Breast epithelium (tissue), 2 donors: Measurements from ENCODE around the gene CD58.

- PRO-cap: no peak
- RAMPAGE, long total RNA, 2 experiments: no peak in any of the 2 experiments
Measured at GRCh38 chr1:116255019-116255297, 118.1 kb upstream of the ATP1A1 start.

GRCh38 chr1:116273504-116273867, 99.6 kb upstream of the ATP1A1 start:
- PRO-cap: no peak
- RAMPAGE, long total RNA, 2 experiments: no peak in any of the 2 experiments

- PRO-cap: no peak
- RAMPAGE, long total RNA, 2 experiments: no peak in any of the 2 experiments
Measured at GRCh38 chr1:116330041-116331357, 42.5 kb upstream of the ATP1A1 start.

DNA sequence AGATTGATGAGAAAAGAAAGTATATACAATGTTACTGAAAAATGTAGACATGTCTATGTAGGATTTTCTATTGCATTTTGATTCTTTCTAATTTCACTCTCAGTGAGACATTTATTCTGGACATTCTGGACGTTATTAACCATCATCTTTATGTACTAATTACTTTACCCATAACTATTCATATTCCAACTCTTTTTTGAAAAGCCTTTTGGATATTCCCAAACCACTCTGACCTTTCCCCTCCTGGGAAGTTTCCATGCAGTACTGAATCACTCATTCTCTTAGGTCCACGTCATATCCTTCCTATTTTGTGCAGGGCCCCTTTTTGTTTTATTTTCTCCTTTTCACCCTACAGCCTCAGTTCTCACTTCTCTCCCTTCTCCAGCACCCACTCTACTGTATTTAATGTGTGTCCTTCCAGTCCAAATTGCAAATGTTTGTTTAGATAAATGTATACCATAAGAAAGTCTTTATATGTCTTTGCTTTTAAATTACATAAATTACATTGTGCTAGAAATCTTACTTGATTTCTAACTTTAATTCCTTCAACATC, 16.4 kb upstream of the ATP1A1 start:
- PRO-cap: no peak
- RAMPAGE, long total RNA, 2 experiments: no peak in any of the 2 experiments

DNA sequence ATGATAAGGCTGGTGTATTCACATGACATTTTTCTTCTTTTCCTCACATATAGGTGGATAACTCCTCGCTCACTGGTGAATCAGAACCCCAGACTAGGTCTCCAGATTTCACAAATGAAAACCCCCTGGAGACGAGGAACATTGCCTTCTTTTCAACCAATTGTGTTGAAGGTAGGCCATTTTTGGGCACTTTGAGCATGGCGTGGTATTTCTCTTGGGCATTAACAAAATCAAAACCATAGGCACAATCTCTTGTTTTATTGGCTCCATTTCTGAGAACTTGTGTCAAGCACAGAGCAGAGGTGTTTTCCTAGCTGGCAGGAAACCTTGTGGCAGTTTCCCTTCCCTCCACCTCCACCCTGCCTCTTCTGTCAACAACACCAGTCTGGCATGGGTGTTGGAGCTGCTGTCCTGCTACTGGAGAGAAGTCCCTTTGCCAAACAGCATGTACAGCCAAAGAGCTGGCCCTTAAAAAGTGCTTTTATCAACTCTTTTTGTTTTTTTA, 15.9 kb downstream of the ATP1A1 start:
- PRO-cap: no peak
- RAMPAGE, long total RNA, 2 experiments: no peak in any of the 2 experiments

- PRO-cap: no peak
- RAMPAGE, long total RNA, 2 experiments: no peak in any of the 2 experiments
Measured at GRCh38 chr1:116391052-116391574, 18.1 kb downstream of the ATP1A1 start.

GRCh38 chr1:116399404-116400511, 26.7 kb downstream of the ATP1A1 start:
- PRO-cap: no peak
- RAMPAGE, long total RNA, 2 experiments: no peak in any of the 2 experiments

DNA sequence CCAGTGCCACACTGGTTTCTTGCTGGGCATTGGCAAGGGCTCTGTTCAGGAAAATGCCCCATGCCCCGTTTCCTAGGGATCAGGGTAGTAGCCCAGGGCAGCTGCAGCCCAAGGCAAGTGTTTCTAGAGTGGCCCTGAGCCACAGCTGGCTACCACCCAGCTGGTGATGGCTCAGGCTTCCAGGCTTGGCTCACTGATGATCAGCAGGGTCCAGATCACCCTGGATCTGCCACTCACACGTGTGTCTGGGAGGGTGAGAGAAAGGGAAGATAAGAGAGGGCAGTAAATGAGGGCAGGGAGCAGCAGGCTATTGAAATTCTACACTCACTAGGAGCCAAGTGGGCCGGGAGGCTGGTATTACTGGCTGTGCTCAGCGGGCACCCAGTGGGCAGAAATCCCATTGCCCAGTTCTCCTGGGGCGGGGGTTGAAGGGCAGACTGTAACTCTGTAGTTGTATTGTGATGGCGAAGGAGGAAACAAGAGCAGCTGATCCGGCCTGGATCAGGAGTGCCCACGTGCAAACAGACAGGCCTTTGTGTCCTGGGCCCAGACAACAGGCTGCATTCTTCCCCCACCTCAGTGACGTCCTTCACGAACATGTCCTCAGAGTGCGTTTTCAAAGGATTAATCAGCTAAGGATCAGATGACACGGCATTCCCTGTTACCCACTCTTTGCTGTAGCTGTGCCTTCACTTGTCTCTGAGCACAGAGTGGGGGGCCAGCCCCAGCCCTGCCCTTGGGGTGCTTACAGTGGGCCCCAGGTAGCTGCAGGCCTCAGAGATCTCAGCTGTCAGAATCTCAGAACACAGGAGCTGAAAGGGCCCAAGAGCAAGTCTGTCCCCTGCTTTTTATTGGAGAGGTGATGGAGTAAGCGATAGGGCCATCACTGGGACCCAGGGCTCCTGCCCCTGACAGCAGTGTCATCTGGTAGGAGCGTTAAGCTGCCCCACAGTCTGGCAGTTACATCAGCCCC, 60.4 kb downstream of the ATP1A1 start:
- PRO-cap: no peak
- RAMPAGE, long total RNA, 2 experiments: no peak in any of the 2 experiments

DNA sequence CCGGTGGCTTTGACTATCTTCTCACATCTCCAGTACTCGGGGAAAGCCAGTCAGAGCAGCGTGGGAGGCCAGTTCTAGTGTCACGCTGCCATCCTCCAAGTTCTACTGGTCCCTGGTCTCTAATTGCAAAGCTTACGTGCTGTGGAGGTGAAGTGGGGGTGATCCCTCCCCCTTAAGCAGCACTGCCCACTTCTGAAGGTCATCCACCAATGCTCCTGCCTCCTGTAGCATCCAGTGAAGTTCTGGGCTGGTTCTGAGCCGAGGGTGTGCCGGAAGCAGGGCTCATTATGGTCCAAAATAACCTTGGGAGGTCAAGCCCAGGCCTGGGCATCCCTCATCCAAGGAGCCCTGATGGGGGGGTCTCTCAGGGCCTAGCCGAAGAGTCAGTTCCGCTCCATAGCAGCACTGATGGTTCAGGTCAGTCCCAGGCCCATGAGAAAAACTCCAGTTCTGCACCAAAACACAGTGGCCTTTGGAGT, 94.9 kb downstream of the CD58 start:
- PRO-cap: no peak
- RAMPAGE, long total RNA, 2 experiments: no peak in any of the 2 experiments

GRCh38 chr1:116484946-116485445, 85.8 kb downstream of the CD58 start:
- PRO-cap: no peak
- RAMPAGE, long total RNA, 2 experiments: no peak in any of the 2 experiments

DNA sequence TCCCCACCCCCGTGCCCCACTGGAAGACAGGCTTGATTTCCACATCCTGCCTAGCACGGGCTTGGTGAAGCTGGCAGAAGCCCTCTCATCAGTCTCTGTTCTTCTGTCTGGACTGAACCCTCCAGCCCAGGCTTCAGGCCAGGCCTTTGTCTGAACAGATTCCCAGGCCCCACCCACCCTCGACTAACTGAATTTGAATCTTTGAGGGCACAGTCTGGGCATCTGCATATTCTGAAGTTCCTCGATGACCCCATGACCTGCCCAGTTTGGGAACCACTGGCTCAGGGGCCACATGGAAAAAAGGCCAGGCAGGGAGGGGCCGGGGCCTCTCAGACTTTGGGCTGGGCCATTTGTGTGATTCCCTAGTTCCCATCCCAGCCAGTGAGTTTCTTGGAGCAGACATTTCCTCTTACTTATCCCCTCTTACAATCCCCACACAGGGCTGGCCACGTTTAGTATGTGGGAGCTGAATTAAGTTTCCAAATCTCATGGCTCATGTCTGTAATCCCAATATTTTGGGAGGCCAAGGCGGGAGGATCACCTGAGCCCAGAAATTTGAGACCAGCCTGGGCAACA, 75.1 kb downstream of the CD58 start:
- PRO-cap: no peak
- RAMPAGE, long total RNA, 2 experiments: no peak in any of the 2 experiments

- PRO-cap: no peak
- RAMPAGE, long total RNA, 2 experiments: no peak in any of the 2 experiments
Measured at GRCh38 chr1:116557999-116558565, 12.7 kb downstream of the CD58 start.

DNA sequence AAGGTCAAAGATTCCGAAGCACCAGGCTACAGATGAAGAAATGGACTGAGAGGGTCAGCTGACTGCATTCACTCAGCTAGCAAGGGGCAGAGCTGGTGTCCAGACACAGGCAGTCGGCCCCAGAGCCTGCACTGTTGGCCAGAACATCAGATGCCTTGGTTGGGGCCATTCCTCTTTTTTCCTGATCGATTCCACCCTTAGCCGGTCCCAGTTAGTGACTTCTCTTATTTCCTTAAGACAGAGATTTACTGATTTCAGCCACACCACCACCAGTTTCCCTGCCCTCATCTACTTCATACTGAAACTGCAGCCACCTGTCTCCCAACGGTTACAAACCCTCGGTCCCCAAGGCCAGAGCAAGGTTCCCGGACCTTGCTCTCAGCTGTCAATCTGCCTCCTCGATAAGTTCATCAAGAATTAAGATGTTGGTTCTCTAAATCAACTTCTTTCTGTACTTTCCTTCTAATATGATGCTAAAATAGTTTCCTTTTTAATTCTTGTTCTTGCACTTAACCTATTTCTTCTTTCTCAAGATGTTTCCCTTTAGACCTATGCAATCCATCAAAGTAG, 11.4 kb downstream of the CD58 start:
- PRO-cap: no peak
- RAMPAGE, long total RNA, 2 experiments: no peak in any of the 2 experiments

DNA sequence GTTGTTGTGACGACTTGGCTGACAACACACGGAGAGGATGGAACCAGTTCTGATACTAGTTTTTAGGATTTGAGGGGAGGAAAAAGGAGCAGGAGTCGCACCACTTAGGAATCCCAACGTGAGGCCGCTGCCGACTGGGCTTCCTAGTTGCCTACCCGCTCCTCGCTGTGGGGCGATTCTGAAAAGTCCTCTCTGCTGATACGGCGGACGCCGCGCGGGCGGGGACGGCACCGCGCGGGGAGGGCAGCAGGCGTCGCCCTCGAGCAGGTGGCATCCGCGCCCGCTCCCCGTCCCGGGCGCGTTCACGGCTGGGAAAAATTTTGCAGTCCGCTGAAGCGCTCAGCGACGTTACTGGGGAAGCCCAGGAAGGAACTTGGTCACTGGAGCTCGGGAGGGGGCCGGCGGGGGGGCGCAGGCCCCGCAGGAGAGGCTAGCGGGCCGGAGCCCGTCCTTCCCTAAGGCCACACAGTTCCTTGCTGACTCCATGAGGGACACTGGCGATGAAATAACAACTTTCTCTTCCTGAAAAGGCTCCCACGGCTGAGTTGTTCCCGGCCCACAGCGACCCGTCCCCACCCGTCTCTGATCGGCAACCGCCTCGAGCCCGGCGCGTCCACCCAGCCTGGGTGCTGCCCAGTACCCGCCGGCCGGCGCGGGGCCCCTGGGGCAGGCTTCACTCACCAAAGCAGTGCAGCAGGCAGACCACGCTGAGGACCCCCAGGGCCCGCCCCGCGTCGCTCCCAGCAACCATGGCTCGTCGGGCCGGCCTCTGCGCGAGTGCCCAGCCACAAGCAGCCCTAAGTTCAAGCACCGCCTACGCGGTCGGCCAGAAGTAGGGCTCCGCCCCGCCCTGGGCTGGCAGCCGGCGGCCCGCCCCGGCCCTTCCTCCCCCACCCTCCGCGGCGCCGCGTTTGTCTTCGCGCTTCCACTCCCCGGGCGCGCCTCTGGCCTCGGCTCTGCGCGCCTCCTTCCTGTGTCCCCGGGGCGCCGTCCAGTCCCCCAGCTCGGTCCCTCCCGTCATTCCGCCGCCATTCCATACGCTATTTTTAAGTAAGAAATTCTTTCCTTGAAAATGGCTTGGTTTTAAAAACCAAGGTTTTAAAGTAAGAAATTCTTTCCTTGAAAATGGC, at the start of gene CD58:
Gene CD58, minus strand, starts transcription at position 805 of the 1,130 bp plus-strand sequence.
- PRO-cap: bidirectional peak, plus-strand start at position 380 of the sequence, minus-strand start at position 174 of the sequence; bidirectional peak, plus-strand start at position 928 of the sequence, minus-strand start at position 771 of the sequence
- RAMPAGE, long total RNA, 2 experiments: start-site peak on the minus strand in 2 of 2 experiments, centred at positions 772 to 789 of the sequence, 36 to 708 reads per replicate

GRCh38 chr1:116643313-116643768, 24.2 kb downstream of the IGSF3 start:
- PRO-cap: no peak
- RAMPAGE, long total RNA, 2 experiments: no peak in any of the 2 experiments

GRCh38 chr1:116737917-116738289, 16.3 kb upstream of the CD2 start:
- PRO-cap: no peak
- RAMPAGE, long total RNA, 2 experiments: no peak in any of the 2 experiments

DNA sequence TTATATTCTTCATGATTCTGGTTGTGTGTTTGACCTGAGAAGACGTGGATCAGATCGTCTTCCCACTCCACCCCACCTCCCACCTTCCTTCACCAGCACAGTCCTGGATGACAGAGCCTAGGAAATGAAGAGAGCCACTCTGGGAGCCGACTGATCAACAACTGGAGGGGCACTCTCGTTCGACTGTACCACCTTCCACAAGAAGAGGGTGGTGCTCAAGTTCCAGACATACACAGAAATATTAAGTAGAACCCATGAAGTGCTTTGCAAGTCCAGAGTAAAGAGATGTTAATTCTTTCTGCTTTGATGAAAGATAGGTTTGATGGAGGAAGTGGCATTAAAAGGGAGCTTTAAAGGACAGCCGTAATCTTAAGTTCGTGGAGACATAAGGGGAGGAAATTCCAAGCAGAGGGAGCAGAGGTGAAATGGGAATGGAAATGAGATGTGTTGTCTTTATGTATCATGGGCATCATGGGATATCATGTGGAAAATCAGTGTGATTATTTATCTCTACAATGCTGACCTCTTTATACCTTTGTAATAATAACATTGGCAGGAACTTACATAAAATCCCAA, 46.5 kb downstream of the CD2 start:
- PRO-cap: no peak
- RAMPAGE, long total RNA, 2 experiments: no peak in any of the 2 experiments

DNA sequence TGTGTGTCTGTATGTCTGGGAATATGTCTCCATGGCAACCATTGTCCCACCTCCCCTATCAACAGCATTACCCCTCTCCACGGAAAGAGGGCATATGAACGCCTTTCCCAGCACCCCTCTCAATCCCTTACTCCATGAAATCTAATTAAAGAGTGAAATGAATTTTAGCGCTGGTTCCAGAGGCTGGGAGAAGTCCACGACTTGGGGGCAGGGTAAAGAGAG, 31.5 kb upstream of the PTGFRN start:
- PRO-cap: no peak
- RAMPAGE, long total RNA, 2 experiments: no peak in any of the 2 experiments

- PRO-cap: no peak
- RAMPAGE, long total RNA, 2 experiments: no peak in any of the 2 experiments
Measured at GRCh38 chr1:116914946-116915770, 5.4 kb downstream of the PTGFRN start.

DNA sequence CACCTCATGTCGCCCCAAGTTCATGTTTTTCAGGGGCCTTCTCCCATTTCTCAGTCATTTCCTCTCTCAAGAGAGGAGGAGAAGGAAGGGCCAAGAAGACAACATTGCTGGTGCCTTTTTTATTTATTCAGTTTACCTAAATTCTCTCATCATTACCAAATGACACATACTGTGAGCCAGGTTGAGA, 291 bp upstream of the CD101 start:
- PRO-cap: no peak
- RAMPAGE, long total RNA, 2 experiments: no peak in any of the 2 experiments